ENCODE data around the gene ROPN1.

- CAGE, long polyA plus RNA: no peak
- RRBS: no CpG with 5 or more reads among the region's 3 CpGs
Measured at GRCh38 chr3:123919161-123919835, 35.2 kb upstream of the MYLK start.

GRCh38 chr3:123946693-123947456, 14.2 kb downstream of the CCDC14 start:
- CAGE, long polyA plus RNA: no peak
- RRBS: no CpG with 5 or more reads among the region's 5 CpGs

GRCh38 chr3:123955840-123956400, 5.1 kb downstream of the CCDC14 start:
- CAGE, long polyA plus RNA: no peak
- RRBS: no CpG with 5 or more reads among the region's 2 CpGs

DNA sequence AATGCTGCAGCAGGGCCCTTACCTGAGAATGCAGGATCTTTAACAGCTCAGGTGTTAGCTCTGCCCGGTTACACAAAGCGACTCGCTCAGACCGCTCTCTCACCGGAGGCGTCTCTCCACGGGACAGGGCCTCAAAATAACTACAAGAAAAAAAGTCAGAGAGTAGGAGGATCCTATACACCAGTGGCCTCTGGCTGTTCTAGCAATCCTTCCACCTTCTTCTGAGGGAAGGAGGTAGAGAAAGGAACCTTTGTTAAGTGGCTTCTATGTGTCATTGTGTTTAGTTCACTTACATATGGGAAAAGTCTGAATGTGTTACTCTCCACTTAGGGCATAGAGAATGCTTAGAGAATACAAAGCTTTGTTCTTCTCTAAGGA, 15.1 kb downstream of the ROPN1 start:
- CAGE, long polyA plus RNA: no peak
- RRBS: no CpG with 5 or more reads among the region's 7 CpGs

- CAGE, long polyA plus RNA: no peak
- RRBS: no CpG with 5 or more reads among the region's 39 CpGs
Measured at GRCh38 chr3:123991867-123992319, at the start of gene ROPN1. TSS of gene ROPN1 (minus strand) at chr3:123992124.

DNA sequence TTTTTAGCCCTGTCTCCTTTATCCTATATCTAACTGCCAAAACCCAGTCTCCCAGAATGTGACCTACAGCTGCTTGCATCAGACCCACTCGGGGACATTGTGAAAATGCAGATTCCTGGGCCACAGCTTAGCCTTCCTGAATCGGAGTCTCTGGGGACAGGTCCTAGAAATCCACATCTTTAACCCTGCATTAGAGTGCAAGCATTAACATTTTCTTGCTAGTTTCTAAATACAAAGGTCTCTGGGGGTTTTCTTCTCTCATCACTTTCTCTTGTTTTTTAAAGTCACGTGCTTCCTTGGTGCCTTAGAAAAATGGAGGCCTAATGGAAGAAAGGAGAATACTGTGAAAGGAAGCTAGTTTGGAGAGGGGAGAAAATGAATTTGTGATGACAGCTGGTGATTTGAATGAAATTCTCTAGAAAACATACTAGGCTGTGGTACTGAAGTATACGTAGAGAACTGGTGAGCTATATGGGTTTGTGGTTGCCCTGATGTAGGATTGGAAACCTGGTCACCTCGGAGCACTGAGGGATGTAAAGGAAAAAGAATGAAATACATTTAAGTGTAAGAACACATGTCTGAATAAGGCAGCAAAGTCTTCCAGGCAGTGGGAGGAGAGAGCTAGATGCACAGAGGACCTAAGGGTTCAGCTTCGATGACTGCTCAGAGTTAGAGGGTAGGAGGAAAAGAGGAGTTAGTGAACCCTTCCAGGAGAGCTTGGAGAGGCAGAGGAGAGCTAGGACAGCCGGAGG, 29.4 kb downstream of the KALRN start:
- CAGE, long polyA plus RNA: no peak
- RRBS: no CpG with 5 or more reads among the region's 7 CpGs

- CAGE, long polyA plus RNA: no peak
- RRBS: 5% methylated on average over 1 of the region's 7 CpGs
Measured at GRCh38 chr3:124248348-124249237, 215.4 kb downstream of the KALRN start.

GRCh38 chr3:124276069-124276633, 243.0 kb downstream of the KALRN start:
- CAGE, long polyA plus RNA: no peak
- RRBS: no CpG with 5 or more reads among the region's 3 CpGs

DNA sequence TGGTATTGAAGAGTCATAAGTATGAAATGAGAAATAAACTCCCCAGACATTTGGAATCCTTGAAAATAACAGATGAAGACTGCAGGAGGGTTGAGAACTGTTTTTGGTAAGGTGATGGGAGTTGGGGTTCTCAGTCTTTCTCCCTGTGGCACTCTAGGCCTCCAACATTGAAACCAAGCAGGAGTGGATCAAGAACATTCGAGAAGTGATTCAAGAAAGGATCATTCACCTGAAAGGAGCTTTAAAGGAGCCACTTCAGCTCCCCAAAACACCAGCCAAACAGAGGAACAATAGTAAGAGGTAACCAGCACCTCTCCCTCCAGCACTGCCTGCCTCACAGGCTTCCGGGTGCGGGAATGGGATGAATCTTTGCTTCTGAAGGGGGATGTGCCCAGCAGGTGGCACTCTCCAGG, 237.7 kb upstream of the UMPS start:
- CAGE, long polyA plus RNA: no peak
- RRBS: no CpG with 5 or more reads among the region's 3 CpGs

DNA sequence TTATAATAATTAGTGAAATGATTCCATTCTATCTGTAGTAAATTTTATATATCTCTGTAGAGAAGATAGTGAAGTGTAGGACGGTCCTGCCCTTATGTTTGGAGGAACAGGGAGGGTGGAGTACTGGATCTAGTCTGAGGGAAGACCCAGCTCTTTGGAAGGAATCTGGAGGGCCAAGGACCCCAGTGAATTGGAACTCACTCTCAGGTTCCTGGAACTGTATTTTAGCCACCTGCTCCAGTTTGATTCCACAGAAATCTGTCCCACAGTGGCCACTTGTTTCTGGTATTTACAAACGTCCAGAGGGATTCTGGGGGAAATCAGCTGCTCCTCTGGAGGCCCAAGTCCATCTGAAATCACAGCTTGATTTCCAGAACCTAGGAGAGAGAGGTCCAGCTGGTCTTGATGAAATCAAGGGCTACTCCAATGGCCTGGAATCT, 132.4 kb upstream of the UMPS start:
- CAGE, long polyA plus RNA: no peak
- RRBS: no CpG with 5 or more reads among the region's 2 CpGs

DNA sequence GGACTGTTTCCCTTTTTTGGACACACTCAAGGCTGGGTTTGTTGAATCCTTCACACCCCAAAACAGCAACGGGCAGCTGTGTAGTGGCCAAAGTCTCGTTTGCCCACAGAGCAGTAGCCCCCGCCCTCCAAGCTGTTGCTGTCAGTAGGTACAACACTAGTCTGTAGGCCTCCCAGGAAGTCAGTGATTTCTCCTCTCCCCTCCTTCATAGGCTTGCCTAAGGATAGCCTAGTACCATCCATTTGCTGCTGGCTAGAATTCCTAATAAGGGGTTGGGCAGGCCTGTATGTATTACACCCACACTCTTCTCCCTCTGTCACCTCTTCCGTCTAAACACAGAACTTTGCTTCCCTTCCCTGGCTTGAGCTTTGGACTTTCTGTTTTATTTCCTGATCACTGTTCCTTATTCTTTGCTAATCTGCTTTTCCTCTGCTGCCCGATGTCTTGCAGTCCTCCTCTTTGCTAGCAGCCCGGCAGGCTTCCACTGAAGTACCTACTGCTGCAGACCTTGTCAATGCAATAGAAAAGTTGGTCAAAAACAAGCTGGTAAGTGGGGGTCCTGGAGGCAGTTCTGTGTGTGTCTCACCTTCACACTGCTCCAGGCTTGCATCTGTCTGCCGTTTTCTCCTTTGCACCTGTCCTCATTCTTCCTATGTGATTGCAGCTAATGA, 93.4 kb upstream of the UMPS start:
- CAGE, long polyA plus RNA: no peak
- RRBS: no CpG with 5 or more reads among the region's 7 CpGs

DNA sequence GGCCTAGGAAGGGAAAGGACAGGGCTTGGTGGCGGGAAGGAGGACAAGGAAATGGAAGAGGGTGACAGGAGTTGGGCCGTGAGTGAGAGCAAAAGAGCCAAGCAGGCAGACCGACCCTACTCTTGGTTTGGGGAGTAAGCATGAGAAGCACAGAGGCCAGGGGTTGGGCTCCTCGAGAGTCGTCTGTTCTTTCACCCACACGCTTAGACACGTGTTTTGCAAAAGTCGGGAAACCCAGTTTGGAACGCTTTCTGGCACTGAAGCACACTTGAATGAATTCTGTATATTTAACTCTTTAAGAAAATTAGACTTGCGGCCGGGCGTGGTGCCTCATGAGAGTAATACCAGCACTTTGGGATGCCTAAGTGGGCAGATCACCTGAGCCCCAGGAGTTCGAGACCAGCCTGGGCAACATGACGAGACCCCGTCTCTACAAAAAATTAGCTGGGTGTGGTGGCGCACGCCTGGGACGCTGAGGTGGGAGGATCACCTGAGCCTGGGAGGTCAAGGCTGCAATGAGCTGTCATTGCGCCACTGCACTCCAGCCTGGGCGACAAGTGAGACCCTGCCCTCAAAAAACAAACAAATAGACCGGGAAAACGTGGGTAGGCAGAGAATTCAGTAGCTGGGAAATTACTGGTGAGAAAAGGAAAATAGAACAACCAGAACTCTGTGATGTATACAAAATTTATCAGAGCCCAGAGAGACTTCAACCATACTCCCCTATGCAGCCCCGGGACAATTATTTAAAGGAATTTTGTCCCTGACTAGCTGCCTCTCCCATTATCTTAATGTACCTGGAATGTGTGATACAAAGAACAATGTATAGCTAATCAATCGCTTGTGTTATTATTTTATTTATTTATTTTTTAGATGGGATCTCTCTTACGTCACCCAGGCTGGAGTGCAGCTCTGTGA, 640 bp downstream of the UMPS start:
- CAGE, long polyA plus RNA: no peak
- RRBS: no CpG with 5 or more reads among the region's 25 CpGs

DNA sequence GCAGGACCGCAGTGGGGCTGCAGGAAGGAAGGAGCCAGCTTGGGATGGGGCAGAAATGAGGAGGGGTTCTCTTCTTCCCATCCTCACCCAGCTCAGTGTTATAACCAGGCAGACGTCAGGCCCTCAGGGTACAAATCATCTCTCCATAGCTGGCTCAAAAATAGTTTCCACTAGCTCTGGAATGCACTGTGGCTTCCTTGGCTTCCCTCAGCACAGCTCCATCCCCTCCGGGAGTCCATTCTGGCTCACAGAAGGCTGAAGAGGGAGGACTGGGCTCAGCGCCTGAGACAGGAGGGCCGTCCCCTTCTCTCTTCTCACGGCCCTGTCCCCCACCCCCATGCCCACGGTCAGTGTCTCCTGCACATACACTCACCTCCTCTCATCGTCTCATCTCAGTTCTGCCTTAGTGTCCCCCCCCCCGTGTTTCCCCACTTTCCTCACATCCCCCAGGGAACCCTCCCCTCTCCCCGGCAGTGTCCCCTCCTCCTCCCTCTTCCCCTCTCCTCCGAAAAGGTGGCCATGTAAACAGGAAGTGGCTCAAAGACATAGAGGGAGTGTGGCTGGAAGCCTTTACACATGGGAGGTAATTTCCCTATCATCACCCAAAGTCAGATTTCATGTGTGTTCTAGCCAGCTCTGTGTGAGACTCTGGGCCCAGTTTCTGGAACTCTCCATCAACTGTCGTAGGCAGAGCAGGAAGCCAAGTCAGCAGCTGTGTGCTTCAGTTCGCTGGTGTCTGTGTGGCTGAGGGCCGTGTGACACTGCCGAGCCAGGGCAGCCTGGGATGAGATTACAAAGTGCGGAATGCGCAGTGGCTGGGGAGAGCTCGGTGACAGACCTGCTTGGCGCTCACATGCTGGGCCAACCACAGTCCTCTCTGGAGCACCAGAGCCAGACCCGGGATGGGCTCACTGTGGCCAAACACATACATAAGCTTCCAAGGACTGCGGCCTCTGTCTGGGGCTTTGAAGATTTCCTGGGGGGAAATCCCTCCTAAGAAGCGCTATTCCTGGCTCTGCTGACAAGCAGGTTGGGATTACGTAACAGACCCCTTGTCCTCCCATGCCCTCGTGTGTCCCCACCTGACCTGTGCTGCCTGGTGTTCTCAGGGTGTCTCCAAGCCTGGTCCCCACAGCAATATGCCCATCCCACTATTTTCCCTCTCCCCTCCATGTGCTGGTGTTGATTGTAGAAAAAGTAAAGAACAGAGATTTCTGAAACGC, 50.5 kb downstream of the UMPS start:
- CAGE, long polyA plus RNA: no peak
- RRBS: no CpG with 5 or more reads among the region's 25 CpGs

- CAGE, long polyA plus RNA: no peak
- RRBS: 86% methylated on average over 4 of the region's 10 CpGs
Measured at GRCh38 chr3:124812644-124813268, 74.4 kb downstream of the ITGB5 start.

DNA sequence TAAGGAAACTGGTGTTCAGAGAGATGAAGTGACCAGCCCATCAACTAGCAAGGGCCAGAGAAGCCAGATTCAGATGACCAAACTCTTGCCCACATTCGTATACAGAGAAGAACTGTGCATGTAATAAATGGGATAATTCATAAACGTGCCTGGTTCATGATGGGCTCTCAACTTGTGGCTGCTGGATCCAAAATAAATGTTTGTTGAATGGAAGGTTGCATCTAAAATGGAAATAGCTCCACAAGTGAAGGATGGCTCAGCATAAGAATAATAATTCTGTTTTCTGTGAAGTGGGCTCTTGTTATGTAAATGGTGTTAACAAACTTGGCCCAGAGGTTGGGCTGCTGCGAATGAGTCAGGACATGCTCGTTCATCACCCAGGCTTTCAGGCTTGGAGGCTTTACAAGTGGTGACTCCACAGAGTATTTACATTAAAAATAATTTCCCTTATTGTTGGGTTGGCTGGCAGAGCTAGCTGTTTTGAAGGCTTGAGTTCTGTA, 60.6 kb downstream of the ITGB5 start:
- CAGE, long polyA plus RNA: no peak
- RRBS: no CpG with 5 or more reads among the region's 4 CpGs

DNA sequence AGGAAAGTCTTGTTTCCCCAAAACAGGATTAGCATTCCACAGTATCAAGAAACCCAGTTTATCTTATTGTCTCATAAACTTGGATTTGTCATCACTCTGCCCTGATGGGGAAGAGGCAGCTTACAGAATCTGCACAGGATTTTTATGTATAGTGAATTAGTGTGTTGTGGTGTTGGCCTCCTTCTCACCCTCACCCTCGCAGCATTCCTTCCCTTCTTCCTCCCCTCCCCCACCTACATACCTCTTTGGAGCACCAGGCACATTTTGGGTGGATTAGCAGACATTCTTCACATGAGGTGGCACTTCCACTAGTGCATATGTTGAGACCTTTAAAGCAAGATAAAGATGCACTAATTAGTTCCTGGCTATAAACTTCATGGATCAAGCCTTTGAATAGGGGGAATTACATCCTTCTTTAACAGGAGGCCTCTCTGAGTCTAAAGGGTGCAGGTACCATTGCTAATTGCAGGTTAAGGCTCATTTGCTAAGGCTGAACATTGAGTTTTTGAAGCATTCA, 13.9 kb downstream of the ITGB5 start:
- CAGE, long polyA plus RNA: no peak
- RRBS: no CpG with 5 or more reads among the region's 1 CpG

DNA sequence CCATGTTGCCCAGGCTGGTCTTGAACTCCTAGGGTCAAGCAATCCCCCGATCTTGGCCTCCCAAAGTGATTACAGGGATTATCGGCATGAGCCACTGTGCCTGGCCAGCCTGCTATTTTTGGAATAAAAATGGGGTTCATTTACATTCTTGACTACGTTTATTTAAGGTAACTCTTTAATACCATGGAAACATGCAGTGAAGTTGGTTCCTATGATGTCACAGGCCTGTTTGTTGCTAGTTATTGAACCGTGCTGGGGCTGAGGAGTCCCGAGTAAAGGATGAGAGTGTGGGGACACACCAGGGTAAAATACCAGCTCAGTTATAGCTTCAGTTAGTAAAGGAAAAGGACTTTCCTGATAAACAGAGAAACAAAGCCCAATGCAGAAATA, 37.4 kb upstream of the MUC13 start:
- CAGE, long polyA plus RNA: no peak
- RRBS: no CpG with 5 or more reads among the region's 5 CpGs

DNA sequence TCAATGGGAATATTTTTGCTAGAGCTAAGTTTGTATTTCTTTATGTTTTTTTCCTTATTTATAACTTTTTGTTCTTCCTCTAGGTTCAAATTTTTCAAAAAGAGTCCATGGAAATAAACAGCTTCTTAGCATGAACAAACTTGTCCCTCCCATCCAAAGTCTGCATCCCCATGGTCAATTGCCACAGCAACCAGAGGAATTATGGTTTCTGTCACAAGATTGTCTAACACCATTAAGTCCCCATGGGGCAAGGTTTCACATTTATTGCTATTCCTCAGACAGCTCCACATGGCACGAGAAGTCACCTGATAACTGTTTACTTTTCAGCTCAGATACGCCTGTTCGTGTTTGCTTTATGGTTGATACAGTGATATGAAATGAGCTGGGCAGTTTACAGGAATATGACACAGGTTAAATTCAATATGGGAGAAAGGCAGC, 37.9 kb upstream of the MUC13 start:
- CAGE, long polyA plus RNA: no peak
- RRBS: no CpG with 5 or more reads among the region's 3 CpGs

DNA sequence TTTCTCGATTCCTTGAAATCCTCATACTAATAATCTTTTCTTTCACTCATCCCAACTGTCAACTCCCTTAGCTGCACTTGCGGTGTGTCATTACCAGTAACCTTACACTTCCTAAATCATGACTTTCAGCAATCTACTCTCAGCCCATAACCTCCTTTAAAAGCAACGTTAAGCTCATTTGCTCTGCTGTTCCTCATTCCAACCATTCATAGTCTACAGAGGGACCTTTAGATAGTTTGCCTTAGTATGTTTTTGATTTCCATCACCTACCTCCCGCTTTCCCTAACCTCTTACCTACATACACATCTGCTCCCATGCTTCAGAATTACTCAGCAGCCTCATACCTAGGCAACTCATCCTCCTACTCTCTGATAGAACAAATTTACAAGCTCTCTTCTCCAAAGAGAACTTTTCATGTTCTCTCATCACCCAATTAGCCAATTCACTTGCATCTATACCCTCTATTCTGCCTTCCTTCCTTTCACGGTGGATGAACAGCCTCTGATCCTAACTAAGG, 38.3 kb upstream of the HEG1 start:
- CAGE, long polyA plus RNA: no peak
- RRBS: no CpG with 5 or more reads among the region's 5 CpGs

DNA sequence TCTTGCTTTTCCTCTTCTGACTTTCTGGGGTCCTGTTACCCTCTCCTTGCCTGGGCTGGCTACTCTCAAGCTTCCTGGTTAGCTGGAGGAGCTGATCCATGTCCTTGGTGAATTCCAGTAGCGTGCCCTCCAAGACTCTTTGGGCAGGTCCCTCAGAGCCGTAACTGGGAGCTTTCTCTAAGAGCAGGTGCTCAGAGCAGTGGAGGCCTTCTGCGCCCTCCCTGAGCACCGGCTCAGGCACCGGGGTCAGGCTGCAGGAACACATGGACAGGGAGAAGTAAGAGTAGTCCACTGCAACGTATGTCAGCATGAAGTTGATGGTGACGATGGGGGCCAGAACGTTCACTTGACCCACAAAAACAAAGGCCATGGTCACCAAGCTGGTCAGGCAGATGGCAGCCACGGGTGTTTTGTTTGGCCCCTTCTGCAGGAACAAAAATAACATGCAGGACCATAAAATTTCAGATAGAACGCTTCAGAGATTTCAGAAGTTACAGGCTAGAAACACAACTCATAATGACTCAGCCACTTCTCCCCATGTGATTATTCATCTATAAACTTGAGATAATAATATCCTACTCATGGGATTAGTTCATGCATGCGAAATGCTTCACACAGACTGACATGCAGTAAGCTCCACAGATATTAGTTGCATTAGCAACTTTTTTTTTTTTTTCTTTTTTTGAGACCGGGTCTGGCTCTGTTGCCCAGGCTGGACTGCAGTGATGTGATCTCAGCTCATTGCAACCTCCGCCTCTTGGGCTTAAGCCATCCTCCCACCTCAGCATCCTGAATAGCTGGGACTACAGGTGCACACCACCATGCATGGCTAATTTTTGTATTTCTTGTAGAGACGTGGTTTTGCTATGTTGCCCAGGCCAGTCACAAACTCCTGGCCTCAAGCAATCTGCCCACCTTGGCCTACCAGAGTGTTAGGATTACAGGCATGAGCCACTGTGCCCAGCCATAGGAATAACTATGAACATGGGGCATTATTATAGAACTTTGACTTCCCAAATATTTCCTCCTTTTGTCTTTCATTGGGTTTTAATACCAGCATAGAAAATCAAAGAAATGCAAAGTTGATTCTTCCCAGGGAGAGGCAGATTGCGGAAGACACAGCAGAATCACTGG, 52.3 kb upstream of the HEG1 start:
- CAGE, long polyA plus RNA: no peak
- RRBS: no CpG with 5 or more reads among the region's 15 CpGs